HTR-8/SVneo (cell line): ENCODE measurements around the gene TMEM14B.

- RRBS = no CpG with 5 or more reads among the region's 8 CpGs
Measured at GRCh38 chr6:7881220-7882211, 29.1 kb downstream of the TXNDC5 start.

GRCh38 chr6:7986005-7986834 is 75.6 kb upstream of the TXNDC5 start:
- RRBS = 91% methylated on average over 8 of the region's 47 CpGs

GRCh38 chr6:8028409-8028640 is 35.9 kb downstream of the BLOC1S5 start:
- RRBS = no CpG with 5 or more reads among the region's 1 CpG

DNA sequence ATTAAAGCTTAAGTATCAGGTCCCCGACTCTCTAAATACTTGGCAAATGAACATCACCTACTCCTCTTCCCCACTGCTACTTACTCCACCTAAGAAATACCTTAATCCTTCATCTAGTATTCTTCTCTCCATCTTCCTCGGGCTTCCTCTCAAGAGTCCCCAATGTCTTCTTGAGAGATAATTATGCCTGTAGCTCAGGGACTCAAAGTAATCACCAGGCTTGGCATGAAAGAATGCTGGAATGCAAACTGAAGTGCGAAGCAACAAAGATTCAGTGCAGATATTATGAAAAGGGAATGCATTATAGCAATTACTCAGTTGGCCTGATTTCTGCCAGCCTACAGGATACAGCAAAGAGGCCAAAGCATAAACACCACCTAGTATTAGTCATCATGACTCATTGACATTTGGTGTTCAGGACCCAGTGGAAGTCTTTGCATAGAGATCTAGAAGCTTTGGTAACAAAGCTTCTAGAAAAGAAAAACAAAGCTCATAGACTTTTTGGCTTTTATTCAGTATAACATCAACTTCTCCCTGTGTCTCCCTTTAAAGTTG is 932.9 kb downstream of the TFAP2A start:
- RRBS = no CpG with 5 or more reads among the region's 3 CpGs

GRCh38 chr6:9810512-9811037 is 604.3 kb downstream of the TFAP2A start:
- RRBS = no CpG with 5 or more reads among the region's 16 CpGs

DNA sequence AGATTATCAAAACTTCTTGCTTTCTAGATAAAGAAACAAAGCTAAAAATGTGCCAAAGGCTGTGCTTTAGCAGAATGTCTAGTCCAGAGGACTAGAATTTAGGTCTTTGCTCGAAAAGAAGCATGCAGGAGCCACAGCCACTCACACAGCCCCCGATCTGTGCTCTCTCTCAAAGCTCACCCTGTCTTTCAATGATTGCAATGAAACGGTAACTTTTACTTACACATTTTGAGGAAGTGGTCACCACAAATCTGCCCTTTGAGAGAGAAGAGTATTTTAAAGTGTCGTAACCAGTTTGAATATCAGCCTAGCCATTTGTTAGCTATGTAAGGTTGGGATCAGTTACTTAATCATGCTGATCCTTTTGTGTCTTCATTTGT is 209.0 kb downstream of the TFAP2A start:
- RRBS = no CpG with 5 or more reads among the region's 4 CpGs

DNA sequence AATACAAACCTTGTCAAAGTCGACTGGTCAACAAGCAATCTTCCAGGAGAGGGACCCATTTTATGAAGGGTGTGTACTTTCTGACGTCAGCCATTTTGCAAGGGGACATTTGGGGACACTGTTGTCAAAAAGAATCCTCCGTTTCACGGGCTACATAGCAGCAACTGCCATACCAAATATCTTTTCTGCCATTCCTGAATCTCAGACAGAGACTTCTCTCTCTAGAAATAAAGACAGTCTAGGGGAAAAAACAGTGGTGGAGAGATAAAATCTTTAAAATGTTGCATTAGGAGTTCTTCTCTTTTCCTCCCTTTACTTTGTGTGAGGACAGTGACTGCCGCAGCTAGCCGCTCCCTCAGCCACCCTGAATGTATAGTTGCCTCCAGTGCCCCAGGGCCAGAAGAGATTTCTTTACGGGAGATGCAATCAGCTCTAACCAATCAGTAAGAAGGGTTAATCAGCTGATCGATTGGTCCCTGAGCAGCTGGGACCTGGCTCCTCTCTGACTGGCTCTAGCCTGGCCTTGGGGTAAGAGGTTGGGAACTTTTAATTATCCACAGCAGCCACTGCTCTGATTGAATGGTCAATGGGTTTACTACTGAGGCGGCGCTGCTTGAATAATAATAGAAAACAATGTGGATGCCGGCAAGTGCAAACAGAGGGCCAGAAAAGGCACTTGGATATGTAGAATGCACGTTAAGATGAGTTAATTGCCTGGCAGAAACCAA is 100.0 kb downstream of the TFAP2A start:
- RRBS = no CpG with 5 or more reads among the region's 12 CpGs

GRCh38 chr6:10351841-10352237 is 63.0 kb downstream of the TFAP2A start:
- RRBS = no CpG with 5 or more reads among the region's 11 CpGs

DNA sequence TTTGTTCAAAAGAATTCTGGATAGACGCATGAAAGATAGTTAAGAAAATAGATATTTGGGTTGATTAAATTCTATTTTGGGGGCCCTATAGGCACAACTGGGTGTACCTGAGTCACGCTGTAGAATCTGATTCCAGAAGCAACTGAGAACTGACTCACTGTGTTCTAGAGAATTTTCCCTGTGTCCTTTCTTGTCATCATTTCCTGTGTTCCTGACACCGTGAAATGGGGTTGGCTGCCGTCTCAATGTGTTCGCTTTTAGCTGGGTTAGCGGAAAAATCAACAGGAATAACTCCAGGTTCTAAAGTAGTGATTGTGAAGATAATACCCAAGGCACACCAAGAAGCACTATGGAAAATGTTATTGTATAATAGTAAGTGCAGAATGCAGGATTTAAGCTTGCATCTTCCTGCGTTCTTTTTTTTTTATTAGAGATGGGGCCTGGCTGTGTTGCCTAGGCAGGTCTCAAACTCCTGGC is 5.0 kb downstream of the GCNT2 start:
- RRBS = no CpG with 5 or more reads among the region's 7 CpGs

DNA sequence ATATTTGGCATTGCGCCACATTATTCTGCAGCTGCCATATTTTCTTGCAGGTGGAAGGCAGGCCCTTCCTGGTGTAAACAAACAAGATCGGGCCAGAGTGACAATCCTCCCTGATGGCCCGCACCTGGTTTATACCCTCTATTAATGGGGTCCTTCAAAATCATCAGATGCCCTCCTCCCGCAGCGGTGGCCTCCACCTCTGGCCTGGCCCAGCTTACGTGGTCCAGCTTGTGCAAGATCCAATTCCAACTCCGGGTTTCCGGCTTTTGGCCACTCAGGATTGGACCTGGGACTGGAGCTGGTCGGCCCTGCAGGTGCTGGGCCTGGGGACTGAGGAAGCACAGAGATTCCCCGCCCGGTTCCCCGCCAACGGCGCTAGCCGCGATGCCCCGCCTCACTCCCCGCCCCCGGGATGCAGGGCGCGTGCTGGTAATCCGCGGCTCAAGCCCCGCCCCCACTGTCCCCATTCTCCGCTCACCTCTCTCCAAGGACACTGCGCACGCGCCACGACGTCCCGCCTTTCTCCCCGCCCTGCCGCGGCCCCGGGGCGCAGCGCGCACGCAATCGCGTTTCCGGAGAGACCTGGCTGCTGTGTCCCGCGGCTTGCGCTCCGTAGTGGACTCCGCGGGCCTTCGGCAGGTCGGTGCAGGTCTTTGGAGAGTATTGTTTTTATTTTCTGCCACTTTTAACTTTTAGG is at the start of gene TMEM14B:
Gene TMEM14B (plus strand): TSS at position 563 of the 697 bp plus-strand sequence.
- RRBS = 1% methylated on average over 15 of the region's 50 CpGs

DNA sequence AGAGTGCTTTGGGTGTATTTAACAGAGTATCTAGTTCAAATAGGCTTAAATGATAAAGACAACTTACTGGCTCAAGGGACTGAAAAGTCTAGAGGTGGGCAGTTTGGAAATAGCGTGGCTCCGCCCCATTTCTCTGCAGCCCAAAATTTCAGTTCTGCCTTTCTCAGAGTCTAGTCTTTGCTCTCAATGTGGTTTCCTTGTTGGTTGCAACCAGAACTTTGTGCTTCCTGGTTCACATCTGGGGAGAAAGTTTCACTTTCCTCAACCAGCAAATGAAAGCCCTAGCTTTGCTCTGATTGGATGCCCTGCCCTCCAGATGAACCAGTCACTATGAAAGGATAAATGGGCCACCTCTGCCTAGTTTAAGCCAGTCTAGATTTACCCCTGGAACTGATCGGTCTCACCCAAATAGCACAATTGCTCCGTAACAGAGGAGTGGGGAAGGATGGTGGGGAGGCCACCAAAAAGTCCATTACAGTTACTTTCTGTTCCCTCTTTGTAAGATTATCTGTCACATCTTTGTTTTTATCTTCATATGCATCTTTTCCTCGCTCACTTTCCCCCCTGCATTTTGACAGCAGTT is 15.0 kb downstream of the SYCP2L start:
- RRBS = no CpG with 5 or more reads among the region's 5 CpGs

- RRBS = no CpG with 5 or more reads among the region's 7 CpGs
Measured at GRCh38 chr6:11143808-11144199, 32.3 kb upstream of the ERVFRD-1 start.

DNA sequence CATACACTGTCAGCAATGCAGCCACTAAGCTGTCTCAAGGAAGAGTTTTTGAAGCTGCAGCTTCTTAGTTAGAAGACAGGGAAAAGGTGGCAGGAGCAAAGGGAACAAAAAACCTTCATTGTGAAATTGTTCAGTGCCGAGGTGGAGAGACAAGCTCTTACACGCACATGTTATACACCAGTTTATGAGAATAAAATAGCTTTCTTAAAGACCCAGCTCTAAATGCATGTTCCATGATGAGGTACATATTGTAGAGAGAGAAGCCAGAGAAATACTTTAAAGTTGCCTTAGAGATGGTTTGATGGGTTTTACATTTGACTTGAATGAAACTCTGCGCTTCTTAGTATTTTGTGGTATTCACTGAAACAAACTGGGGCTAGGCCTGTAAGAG is 10.1 kb downstream of the NEDD9 start:
- RRBS = no CpG with 5 or more reads among the region's 3 CpGs

GRCh38 chr6:11342001-11342391 is 109.5 kb upstream of the NEDD9 start:
- RRBS = no CpG with 5 or more reads among the region's 3 CpGs

- RRBS = 73% methylated on average over 4 of the region's 8 CpGs
Measured at GRCh38 chr6:11356685-11357219, 124.3 kb upstream of the NEDD9 start.

DNA sequence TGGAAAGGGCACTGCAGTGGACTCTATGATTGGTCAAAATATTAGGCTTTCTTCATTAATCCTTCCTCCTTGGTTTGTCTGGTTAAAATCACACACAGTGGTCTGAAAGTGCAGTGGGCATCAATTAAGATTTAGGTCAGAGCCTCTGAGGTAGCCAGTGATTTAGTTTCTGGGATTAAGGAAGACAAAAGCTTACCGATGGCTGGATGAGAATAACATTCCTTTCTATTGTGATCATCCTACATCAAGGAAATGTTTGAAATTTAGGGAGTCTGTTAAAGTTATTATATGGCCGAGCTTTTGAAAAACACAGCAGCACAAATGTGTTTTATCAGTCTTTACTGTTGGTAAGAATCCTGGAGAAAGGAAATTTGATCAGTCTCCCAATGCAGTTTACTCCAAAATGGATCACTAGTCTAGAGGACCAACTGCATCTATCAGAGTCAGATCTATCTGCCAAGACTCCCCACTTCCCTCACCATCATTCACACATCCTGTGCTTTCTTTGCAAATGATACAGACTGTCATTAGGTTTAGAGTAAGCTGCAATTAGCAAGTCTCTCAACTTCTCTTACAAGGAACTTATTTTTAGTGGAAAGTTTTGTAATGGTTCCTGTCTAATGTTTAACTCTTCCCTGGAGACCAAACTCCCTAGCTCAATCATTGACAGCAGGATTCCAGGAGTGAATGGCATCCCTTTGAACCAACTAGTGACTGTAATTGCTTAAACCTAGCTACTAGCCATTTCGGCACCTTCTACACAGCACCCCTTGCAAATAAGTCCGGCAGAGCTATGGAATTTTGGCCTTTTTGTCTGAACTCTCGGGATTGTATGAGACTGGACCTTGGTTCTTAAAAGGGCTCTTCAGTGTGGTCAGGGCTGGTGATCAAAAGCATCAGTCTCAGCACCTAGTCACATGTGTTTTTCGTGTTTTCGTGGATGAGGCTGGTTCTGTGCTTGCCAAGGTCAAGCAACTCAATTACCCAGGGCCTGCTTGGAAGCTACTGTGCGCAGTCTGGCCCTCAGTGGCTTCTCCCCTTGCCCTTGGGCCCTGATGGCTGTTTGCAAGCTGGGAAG is 135.0 kb upstream of the NEDD9 start:
- RRBS = no CpG with 5 or more reads among the region's 8 CpGs

DNA sequence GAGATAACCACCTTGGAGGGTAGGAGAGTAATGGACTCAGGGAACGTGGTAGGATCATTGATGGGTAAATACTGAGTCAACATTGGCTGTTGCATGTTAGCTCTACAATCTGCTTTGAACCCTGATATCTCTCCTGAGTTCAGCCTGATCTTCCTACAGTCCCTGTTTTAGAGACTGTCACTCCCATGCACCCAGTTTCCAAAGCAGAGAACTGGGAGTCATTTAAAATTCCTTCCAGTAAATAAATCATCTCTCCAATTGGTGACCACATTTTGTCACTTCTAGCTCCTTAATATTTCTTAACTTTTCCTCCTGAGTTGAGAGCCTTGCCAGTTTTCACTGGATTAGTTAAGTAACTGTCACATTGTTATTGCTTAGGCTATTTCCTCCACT is 139.0 kb upstream of the TMEM170B start:
- RRBS = no CpG with 5 or more reads among the region's 1 CpG

DNA sequence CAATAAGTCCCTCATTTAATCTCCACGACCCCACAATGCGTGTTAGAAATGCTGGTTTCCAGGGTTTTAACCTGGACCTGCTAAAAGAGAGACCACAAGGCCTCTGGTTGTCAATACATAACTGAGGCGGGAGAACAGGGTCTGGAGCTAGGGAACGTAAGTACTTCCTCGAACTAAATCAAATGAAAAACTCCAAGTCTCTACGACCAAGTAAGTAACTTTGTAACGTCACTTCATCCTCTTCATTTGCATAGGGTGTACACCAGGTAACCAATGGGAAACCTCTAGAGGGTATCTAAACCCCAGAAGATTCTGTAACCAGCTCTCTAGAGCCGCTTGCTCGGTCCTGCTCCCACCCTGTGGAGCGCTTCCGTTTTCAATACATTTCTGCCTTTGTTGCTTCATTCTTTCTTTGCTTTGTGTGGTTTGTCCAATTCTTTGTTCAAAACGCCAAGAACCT is 133.5 kb upstream of the TMEM170B start:
- RRBS = no CpG with 5 or more reads among the region's 12 CpGs

DNA sequence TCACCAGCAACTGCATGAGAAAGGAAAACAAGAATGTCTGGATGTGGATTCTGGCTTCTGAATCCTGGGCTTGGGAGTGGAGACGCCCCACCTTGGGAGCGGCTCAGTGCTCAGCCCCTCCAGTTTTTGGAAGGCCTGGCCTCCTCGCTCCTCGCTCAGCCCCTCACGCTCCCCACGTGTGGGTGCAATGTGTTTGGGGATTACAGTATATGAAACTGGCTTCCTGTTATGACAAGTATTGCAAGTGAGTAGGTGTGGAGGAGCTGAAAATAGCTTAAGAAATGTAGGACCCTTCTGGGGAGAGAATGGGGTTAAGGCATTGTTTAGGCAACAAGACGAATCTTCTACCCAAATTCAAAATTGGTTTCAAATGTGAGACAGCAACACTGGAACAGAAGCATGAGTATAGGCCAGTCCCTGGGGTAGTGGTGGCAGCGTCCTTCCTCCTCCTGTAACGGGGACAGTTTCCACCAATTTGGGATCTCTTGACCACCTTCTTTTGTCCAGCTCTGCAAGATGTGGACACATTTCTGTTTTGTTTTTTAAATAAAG is 66.9 kb downstream of the ADTRP start:
- RRBS = no CpG with 5 or more reads among the region's 9 CpGs